NB4 (cell line): ENCODE data around the genes FGR and YTHDF2.

- RRBS, result no CpG with 5 or more reads among the region's 5 CpGs
These were observed 43.2 kb downstream of the GPR3 start for GRCh38 chr1:27435327-27436324.

GRCh38 chr1:27523024-27523471 is 33.1 kb upstream of the WASF2 start:
- RRBS, result no CpG with 5 or more reads among the region's 6 CpGs

- RRBS, result no CpG with 5 or more reads among the region's 5 CpGs
These were observed 49.7 kb downstream of the AHDC1 start for GRCh38 chr1:27554168-27554701.

DNA sequence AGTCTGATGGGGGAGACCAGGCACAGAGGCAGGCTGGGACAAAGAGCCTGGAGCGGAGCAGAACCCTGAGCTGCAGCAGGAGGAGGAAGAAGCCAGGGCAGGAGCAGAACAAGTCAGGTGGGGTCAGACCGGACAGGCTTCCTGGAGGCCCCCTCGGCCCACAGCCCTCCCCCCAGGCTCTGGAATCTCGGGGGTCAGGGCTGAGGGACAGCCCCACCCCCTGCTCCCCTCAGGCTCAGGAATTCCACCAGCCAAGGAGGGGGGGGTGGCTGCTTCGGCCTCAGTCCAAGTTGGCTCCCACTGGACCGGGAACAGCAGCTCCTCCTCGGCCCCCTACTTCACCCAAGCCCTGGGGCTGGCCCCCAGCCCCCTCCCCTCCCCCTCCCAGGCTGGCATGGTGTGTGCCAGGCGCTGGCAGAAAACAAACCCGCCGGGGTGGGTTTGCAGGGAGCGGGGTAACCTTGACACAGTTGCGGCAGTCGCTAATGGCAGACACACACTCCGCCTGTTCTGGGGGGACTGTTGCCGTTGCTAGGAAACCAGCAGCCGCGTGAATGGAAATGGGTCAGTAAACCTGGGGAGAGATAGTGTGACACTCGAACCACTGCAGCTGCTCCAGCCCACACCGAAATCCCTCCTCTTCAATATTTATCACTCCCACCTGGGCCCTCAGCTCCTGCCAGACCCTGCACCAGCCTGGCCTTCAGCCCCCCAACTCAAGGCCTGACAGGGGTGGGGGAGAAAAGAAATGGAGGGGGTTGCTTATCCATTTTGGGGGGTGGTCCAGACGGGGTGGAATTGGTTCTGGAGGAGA is 32.4 kb downstream of the AHDC1 start:
- RRBS, result no CpG with 5 or more reads among the region's 20 CpGs

DNA sequence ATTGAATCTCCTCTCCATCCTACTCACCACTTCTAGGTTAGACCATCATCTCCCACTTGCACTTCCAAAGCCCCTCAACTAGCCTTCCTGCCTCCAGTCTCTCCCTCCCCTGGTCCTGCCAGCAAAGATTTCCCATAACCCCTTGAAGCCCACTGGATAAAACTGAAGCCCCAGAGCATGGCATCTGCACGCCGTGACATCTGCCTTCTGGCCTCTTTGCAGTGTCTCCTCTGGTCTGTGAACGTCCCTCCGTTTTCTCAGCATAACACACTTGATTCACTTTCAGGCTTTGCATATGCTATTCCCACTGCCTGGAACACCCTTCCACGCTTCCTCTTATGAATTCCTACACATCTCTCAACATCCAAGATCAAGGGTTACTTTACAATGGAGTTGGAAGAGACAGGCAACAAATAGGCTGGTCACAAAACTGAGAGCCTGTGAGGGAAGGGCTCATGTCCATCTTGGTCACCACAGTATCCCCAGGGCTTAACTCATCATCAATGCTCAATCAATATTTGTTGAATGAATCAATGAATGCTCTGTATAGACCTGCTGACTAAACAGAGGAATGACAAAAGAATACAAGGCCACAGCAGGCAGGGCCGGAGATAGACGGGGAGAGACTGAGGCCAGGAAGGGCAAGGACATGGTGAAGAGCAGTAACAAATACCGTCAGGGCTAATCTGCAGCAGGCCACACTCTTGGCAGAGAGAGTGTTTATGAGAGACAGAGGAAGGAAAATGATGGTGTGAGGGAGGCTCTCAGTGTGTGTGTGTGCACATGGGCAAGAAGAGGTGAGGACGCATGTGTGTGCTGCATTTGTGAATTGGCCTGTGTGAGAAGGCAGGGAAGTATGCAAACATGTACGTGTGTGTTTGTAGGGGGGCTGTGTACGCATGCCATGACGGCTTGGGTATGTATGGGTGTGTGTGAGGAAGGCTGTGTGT is 15.8 kb downstream of the AHDC1 start:
- RRBS, result no CpG with 5 or more reads among the region's 12 CpGs

DNA sequence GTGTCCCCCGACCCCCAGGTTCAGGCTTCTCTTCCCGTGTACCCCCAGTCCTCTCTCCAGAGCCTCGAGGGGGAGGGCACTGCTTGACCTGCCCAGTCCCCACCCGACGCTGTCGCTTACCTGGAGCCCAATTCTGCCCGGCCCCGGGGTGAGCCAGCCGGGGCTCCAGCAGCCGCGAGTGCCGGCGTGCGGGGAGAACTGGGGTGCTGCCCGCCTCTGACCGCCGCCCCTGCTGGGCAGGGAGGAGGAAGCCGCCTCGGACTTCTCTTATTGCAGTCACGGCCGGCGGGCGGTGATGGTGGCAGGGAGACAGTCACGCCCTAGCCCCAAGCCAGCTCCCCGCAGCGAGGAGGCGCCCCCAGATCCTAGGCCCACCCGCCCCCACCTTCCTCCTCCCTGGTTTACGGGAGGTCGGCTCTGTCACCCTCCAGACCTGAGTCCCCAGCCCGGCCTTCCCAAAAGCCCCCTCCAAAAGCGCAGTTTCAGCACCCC is at the start of gene FGR:
Gene FGR (minus strand): TSS at position 241 of the 492 bp plus-strand sequence.
- RRBS, result 2% methylated on average over 8 of the region's 32 CpGs

GRCh38 chr1:27760890-27761597 is 12.0 kb upstream of the STX12 start:
- RRBS, result no CpG with 5 or more reads among the region's 2 CpGs

DNA sequence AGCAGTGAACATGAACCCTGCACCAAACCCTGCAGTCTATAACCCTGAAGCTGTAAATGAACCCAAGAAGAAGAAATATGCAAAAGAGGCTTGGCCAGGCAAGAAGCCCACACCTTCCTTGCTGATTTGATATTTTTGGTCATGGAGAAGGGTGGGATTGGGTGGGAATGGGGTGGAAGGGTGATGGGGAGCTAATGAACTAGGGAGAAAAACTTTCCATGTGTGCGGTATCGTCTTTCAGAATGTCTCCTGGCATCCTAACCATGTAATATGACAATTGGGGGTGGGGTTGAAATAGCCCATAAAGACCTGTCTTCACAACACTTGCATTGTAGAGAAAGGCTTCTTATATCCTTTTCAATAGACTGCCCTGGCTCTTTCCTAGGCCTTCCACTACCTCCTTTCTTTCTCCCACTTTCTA is 19.7 kb downstream of the PPP1R8 start:
- RRBS, result no CpG with 5 or more reads among the region's 2 CpGs

DNA sequence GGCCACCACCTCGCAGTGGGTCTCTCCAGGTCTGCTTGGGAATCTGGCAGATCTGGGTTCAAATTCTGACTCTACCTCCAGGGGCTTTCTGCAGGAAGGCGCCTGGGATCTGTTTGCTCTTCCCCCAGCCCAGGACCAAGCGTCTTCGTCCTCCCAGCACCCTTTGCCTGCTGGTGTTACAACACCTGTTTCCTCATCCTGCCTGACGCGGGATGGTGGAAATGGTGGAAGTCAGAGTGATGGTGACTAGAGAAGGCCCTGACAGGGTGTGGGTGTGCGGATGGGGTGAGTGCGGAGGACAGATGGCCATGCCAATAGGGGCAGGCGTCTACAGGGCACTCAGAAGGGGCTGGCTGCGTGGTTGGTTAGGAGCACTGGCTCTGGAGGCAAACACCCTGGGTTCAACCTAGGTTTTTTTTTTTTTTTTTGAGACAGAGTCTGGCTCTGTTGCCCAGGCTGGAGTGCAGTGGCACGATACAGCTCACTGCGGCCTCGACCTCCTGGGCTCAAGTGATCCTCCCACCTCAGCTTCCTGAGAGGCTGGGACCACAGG is 1.4 kb downstream of the THEMIS2 start:
- RRBS, result no CpG with 5 or more reads among the region's 13 CpGs

- RRBS, result no CpG with 5 or more reads among the region's 11 CpGs
These were observed 11.0 kb upstream of the SESN2 start for GRCh38 chr1:28248164-28248867.

DNA sequence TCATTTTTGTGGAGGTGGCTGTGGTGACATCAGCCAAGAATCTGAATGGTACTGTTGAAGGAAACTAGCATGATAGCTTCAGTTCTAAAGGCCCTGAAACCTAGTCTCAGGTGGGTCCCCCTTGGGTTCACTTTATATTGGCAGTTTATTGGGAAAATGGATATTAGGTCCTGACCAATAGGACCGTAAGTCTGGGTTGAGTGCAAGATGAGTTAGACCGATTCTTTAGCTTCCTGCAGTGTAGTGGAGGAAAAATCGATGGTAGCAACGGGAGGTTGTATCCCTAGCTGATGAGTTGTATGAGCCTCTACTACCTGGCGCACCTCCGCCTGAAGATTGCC is 3.8 kb downstream of the RCC1 start:
- RRBS, result no CpG with 5 or more reads among the region's 6 CpGs

GRCh38 chr1:28566943-28567545 is 14.2 kb downstream of the TRNAU1AP start:
- RRBS, result no CpG with 5 or more reads among the region's 8 CpGs

DNA sequence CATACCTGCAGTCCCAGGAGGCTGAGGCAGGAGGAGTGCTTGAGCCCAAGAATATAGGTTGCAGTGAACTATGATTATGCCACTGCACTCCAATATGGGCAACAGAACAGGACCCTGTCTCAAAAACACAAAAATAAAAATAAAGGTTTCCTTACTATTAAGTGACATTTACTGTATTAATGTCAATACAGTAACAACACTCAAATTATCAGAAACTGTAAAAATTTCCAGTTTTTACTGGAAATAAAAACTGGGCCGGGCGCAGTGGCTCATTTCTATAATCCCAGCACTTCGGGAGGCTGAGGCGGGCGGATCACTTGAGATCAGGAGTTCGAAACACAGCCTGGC is 1.9 kb downstream of the TAF12 start:
- RRBS, result no CpG with 5 or more reads among the region's 6 CpGs

DNA sequence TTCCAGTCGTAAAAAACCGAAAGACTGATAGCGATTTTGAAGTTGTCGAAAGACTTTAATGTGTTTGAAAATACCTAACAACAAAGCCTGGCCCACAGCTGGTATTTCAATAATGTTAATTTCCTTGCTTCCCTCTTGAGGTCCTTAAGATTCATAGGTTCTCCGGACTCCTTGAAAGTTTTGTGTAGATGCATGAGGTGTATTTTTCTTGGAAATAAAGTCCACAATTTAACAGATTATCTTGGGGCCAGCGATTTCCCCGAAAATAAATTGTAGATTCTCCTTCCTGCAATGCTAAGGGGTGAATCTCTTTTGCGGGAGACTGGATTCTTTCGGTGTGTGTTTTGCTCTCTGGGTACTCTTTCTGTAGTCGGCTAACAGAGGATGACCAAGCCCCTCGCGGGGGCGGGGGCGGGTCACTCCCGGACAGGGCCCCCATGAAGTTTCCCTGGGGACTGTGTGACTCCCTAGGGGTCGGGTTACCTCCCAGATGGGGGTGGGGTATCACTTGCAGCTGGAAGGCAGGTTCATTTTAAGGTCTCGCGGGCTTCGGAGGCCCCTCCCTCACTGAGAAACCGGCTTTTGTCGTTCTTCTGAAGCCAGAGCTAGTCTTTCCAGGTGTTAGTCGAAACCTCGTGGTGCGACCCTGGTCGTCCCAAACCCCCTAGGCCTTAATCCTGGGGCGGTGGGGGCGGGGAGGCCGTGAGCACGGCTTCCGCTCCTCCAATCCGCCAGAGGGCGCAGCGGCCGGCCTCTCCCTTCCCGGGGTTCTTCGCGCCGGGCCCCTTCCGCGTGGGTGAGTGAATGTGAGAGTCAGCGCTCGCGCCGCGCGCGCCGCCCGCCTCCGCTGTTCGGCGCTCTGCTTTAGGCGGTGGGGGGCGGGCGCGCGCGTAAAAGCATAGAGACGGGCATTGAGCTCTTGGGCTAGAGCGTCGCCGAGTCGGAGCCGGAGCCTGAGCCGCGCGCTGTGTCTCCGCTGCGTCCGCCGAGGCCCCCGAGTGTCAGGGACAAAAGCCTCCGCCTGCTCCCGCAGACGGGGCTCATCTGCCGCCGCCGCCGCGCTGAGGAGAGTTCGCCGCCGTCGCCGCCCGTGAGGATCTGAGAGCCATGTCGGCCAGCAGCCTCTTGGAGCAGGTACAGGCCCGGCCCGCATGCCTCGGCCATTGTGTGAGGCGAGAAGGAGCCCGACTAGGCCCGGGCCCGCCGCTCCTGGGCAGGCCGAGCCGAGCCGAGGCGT is at the start of gene YTHDF2:
Gene YTHDF2 (plus strand): TSS at position 927 of the 1,237 bp plus-strand sequence.
- RRBS, result 4% methylated on average over 19 of the region's 99 CpGs

DNA sequence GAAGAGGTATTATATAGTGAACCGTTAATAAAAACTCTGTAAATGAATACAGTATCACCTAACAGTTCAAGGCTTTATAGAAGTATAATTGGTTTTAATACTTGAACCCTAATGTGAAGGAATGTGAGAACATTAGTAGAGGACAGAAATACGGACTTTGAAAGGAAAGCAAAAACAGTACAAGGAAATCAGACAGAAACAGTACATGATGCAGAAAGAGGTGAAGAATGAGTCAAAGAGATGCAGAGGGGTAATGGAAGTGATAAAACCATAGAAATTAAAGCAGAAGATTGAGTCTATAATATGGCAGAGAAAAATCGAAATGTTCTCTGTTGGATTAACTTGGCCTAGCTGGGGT is 7.3 kb downstream of the YTHDF2 start:
- RRBS, result no CpG with 5 or more reads among the region's 3 CpGs

GRCh38 chr1:28746318-28746582 is 9.5 kb downstream of the YTHDF2 start:
- RRBS, result no CpG with 5 or more reads among the region's 4 CpGs

- RRBS, result no CpG with 5 or more reads among the region's 7 CpGs
These were observed 76.4 kb downstream of the TMEM200B start for GRCh38 chr1:29047223-29047817.

- RRBS, result 50% methylated on average over 31 of the region's 73 CpGs
These were observed 901 bp downstream of the TMEM200B start for GRCh38 chr1:29122596-29123407.

GRCh38 chr1:29124237-29125103 is 767 bp upstream of the TMEM200B start:
- RRBS, result 15% methylated on average over 50 of the region's 84 CpGs

GRCh38 chr1:29984073-29984931 is 739.1 kb downstream of the MATN1 start:
- RRBS, result no CpG with 5 or more reads among the region's 12 CpGs